ENCODE measurements around a stretch of chr3.

- PRO-cap, result no peak
Observed at GRCh38 chr3:65168420-65169039, 480.7 kb upstream of the ADAMTS9 start.

GRCh38 chr3:65590537-65591156 is 448.1 kb downstream of the MAGI1 start:
- PRO-cap, result no peak

GRCh38 chr3:65884166-65884629 is 154.5 kb downstream of the MAGI1 start:
- PRO-cap, result no peak

GRCh38 chr3:65946093-65946928 is 92.4 kb downstream of the MAGI1 start:
- PRO-cap, result no peak

DNA sequence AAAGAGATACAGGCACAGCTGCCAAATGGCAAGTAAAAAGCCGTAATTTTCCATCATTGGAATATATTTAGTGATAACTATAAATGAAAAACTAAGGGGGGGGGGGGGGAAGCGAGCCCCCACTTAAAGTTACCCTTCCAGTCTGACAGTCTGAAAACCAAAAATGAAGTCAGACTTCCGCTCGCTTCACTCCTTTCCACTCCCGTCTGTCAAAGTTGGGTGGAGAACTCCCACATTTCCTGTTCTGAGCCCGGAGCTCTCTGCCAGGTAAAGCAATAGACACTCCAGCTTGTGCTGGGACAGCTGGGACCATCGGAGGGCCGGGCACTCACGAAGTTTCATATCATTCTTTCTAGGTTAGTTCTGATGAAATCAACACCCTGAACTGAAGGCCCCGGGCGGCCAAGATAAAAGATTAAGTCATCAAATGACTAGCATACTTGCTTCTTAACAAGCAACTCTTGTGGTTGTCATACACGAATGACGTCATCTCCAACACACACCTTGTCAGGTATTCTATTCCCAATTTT is 42.2 kb downstream of the MAGI1 start:
- PRO-cap, result no peak

DNA sequence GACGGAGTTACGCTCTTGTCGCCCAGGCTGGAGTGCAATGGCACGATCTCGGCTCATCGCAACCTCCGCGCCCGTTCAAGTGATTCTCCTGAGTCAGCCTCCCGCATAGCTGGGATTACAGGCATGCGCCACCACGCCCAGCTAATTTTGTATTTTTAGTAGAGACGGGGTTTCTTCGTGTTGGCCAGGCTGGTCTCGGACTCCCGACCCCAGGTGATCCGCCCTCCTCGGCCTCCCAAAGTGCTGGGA is 26.3 kb upstream of the SLC25A26 start:
- PRO-cap, result no peak

DNA sequence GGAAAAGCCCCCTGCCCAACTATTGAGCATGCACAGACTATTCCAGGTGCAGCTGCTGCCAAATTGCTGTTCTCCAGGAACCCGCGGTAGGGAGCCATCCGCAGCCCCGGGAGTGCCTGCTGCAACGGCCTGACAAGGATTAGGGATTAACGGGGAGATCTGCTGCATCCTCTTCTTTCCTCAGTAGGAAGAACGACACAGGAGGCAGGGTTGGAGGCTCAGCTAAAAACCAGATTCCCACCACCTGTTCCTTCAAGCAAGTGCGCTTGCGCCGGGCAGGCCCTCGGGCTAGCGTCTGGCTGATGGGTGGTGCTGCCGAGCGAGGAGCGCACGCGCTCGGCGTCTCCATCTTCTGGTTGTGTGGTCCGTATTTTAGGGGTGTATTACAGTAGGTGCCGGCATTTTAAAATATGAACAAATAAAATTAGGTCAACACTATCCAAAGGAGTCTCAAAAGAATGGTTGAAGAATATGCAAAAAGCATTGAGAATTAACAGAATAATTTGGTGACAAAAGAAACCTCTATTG is 25.4 kb upstream of the SLC25A26 start:
- PRO-cap, result no peak

DNA sequence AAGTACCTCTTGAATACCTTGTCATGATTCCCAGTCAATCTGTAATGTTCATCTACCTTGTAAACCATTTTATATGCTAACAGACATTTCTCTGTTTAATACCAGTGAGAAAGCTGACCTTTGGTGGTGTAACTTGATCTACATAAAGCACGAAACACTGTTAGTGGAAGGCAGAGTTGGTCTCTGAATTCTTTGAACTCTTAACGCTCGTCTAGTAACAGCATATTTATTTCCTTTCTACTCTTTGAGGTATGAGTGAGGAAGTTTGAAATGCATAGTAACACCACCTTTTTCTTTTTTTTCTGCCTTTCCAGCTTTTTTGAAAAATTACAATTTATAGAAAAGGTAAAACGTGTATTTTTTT is 59.6 kb downstream of the SLC25A26 start:
- PRO-cap, result no peak

DNA sequence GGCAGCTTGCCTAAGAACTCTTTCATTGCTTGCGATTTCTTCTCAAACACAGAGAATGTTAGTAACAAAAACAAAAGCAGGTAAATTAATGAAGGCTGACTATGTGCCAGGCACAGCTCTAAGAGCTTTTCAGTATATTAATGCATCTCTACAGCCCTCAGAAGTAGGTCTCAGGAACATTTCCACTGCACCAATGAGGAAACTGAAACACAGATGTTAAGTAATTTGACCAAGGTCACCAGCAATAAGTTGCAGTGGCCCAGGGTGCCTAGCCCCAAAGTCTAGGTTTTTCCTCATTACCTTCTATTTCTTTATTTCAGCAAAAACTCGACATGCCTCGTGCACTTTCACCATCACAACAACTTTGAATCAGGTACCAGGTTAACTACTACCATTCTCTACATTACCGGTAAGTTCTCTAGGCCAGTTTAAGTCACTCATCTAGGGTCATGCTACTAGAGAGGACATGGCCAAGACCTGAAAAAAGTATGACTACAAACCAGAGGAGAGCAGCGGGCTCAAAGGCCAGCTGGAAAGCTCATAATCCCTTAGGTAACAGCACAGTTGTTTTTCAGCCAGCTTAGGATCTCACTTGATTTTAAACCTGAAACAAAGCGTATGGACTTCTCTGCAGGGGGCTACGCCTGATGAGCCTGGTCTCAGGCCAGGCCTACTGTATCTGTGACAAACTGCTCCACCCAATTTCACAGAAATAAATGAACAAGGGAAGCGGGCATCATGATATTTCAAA is 47.4 kb downstream of the LRIG1 start:
- PRO-cap, result no peak

DNA sequence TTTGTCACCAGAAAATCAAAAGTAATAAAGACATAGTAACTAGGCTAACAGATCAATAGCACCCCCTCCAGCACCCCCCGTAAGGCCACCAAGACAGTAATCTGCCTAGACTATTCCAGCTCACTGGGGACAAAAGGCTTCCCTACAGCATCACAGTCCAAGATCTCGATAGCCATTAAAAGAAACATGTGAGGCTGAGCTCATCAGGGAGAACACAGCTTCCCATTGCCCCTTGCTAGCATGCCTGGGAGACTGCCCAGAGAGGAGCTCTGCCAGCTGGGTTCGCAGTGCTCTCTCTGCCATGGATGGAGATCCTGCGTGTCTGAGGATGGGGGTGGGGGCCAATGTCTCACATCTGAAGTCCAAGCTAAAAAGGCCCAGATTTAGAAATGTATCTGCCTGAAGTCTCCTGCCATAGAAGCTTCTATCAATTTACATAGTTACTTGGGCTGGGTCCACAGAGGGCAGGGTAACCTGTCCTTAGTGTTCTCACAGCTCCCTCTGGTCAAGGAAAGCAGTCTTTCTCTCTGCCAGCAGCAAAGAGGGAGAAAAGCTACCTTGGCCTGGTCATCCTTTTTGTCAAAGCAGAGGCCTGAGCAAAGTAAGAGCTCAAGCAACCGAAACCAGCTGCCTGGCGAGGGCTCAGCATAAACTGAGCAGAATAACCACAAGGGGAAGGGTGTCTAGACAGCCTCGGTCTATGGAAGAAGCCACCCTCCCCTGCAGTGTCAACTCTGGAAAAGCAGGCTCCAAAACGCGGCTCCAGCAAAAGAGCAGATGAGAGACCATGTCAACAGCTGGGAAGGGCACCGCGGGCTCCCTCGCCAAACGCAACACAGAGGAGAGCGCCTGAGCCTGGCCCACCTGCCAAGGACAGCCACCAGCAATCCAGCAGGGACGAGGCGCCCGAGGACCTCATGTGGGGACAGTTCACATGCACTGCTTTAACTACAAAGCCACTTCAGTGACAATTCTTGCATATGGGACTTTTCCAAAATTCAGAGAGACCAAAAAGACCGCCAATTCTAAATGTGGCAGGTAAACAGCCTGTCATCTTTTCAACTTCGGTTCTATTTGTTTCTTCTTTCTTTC is 17.5 kb downstream of the LRIG1 start:
- PRO-cap, result no peak

- PRO-cap, result no peak
Observed at GRCh38 chr3:66486155-66486953, 14.5 kb downstream of the LRIG1 start.

DNA sequence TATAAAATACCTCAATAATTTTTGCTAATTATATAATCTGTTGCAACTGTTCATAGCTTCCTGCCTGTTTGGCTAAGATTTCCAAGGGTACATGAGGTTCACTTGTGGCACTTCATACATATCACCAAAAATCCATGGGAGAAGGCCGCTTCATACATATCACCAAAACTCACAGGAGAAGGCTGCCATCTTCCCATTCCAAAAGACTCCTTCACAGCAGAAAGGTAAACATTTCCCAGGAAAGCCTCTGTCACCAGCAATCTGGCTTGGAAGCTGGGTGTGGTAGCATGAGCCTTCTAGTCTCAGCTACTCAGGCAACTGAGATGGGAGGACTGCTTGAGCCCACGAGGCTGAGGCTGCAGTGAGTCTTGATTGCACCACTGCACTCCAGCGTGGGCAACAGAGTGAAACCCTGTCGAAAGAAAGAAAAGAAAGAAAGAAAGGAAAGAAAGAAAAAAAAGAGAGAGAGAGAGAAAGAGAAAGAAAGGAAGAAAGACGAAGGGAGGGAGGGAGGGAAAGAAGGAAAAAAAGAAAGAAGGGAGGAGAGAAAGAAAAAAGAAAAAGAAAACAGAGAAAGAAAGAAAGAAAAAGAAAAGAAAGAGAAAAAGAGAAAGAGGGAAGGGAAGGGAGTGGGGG is 7.3 kb downstream of the LRIG1 start:
- PRO-cap, result no peak

DNA sequence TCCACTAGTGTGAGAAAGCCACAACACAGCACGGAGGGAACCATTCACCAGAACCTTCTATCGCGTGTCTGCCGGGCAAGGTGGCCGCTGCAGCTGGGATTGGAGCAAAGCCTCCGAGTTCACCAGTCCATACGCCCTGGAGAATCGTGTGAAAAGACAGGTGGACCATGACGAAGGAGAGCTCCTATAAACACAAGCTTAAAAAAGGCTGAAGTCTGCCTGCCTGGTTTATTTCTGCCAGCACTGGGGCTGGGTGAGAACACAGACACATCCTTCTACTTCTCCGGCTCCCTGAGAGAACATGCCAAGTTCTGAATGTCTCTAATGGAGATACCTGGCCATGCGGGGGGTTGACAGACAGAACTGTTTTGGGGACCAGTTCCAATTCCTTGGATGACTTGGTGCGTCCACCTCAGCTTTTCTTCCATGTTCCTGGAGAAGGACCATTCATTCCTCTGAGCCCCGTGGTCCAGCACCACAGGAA is 82.2 kb upstream of the LRIG1 start:
- PRO-cap, result no peak

DNA sequence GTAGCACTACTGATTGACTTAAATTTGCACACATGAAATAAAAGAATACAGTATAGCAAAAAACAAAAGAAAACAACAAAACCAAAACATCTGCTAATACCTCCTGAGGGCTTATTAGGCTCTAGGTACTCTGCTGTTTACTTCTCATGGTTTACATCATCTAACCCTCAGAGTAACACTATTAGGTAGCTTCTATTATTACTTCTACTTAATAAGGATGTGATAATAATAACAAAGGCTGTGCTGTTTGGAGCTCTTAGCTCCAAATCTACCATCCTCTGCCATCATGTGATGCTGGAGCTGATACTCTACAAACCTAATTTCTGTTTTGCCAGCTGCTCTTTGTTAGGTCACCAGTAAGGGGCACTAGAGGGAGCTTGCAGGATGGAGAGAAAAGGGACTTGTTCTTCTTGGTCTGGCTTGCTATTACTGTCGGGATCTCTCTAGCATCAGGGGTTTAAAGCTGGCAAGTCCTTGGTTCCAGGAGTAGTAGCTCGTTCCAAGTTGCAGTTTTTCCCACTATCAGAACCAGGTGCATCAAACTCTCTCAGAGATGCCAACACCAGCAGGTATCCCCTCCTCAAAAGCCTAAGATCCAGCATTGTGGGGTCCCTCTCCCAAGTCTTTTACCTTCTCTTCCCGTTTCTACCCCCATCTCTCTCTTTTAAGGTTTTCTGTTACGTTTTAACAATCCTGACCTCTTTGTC is 194.9 kb upstream of the KBTBD8 start:
- PRO-cap, result no peak

DNA sequence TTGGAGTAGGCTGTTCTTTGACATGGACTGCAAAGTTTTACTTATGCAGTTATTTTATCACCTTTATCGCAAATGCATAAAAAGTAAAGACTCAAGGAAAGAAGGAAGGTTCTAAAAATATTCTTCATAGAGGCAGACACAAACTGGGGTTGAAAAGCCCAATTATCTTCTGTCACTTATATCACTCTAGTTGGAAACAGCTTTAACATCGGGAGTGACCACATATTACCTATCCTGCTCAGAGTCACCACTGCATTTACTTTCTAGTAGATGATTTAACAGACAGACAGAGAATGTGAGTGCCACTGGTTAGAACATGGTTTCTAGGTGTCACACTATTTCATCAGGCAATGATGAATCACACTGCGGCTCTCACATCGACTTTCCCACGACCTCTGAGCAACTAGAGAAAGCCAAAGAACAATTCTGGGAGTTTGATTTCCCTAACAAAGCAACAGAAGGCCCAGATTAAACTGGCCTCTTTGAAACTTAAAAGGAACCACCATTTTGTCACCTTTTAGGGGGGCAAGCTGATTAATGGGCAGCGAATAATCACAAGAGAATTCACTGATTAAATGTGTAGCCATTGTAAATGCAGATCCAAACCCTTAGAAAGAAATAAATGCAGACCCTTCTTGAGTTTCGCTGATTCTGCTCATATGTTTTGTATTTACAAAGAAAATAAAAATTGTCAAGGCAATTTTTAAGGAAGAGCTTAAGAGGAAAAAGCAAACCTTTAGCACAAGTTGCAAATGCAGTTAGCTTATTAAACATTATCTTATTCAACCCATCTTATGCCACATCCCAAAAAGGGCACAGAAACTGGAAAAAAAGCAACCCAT is 112.7 kb upstream of the KBTBD8 start:
- PRO-cap, result no peak

DNA sequence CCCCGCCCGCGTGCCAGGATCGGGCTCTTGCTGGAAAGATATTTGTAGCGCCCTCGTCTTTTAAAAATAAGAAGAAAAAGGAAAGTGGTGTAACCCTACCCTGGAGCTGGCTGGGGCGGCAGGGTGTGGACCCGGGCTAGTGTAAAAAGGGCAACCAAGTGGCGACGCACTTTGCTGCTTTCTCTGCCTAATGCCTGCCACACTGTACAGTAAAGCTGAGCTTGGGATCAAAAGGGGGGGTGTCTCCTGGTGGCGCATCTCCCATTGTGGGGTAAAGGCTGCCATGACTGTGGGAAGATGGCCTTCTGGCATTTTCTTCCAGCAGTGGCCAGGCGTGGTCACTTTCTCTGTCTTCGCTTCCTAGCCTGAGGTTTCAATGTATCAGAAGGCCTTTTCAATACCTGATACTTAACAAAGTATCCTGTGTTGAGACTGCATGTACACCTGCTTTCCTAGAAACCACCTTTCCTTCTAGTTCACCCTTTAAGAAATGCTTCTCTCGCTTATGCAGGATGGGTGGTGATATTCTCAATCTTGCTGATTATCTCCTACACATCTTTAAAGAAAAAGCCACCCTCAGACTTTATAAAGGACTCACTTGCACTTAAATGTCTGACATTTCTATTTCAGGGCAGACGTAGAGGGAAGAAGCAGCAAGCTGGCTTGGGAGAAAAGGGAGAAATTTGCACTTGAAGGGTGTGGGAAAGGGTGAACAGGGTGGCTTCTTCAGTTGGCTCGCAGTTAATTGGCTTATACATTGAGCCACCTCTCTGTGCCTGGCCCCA is 969 bp downstream of the ARL6IP5 start:
- PRO-cap, result no peak

- PRO-cap, result no peak
Observed at GRCh38 chr3:69087437-69087804, 2.7 kb downstream of the ARL6IP5 start.

DNA sequence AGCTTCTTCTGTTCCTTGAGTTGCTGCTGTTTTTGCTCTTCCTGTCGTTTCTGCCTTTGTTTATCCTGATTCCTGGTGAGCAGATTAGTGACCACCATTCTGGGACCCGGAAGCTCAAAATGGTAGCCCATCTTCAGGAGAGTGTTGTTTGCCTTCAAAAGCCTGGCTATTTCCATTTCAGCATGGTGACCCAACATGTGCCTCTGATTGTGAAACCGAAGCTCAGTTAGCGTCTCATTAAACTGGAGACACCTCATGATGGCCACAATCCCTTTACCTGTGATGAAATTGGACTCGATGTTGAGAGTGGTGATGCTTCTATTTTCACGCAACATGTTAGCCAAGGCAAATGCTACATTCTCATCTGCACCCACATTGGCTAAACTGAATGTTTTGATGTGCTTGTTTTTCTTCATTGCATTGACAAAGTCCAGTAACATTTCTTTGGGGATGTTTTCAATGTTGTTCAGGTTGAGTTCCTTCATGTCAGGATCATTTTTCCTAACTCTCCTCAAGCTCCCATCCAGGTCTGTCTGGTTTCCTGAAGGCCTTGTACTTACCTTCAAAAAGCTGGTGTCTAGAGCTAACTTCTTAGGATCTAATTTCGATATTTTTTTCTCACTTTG is 3.2 kb downstream of the LMOD3 start:
- PRO-cap, result no peak

DNA sequence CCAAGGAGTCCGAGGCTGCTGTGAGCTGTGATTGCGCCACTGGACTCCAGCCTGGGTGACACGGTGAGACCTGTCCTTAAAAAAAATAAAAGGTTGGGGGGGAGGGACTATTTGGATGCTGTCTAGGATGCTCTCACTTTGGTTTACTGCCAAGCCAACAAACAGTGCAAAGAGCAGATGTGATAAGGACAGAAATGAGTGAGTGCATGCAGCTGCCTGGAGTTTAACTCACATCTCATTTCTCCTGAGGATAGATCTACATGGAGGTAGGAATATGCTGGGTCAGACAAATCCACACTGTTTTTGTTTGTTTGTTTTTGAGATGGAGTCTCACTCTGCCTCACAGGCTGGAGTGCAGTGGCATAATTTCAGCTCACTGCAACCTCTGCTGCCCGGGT is 129.9 kb downstream of the FRMD4B start:
- PRO-cap, result no peak

- PRO-cap, result no peak
Observed at GRCh38 chr3:69403438-69403898, 17.6 kb upstream of the FRMD4B start.

Data from mesenteric fat pad (tissue), 1 donor.